Occipital lobe (tissue), 2 donors: ENCODE measurements around a stretch of chr17.

DNA sequence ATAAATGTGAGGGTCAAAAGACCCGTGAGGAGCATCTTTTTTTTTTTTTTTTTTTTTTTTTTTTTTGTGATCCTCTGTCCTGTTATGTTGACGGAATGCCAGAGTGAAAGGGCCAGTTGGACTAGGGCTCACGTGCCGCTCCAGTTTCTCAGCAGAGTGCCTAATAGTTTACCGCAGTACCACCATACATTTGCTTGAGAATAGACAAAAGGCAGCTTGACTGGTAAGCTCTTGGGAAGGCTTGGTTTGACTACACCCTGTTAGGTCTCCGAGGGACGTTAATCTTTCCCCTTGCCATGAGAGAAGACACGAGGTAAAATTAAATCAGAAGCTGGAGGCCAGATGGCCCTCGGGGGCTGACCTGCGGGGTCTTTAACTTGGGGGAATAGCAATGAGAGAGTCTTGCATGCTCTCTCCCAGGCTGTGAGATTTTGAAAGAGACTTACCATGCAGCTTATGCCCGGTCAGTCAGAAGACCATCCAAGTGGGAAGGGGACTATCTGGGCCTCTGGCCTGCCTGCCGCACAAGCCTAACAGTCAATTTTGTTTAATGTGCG lies 28.3 kb downstream of the SEC14L1 start:
- RAMPAGE, long total RNA, result no peak

- RAMPAGE, long total RNA, result no peak
These were observed 52.9 kb upstream of the SEPTIN9 start for GRCh38 chr17:77228176-77228934.

GRCh38 chr17:77254829-77255328 lies 26.4 kb upstream of the SEPTIN9 start:
- RAMPAGE, long total RNA, result no peak

DNA sequence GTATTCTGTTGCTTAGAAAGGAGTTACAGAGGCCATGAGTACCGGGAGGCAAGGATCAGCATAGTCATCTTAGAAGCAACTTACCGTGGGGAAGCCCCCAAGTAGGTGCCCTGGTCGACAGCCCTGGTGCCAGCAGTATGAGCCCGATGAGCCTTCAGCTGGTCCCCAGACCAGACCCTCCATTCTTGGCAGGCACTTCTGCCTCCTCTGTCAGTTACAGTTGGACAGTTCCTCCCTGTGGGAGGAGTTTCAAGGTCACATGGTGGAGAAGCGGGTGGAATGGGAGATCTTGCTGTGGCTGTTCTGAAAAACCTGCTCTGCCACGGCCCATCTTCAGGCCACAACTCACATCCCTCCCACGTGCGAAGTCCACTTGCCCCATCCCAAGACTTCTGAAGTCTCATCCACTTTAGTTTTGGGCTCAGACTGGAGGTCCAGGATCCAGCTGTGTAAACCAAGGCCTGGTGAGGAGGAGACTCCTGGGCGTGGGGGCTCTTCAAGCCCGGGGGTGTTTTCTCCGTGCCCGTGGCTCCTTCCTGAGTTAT lies 7.1 kb upstream of the SEPTIN9 start:
- RAMPAGE, long total RNA, result no peak

- RAMPAGE, long total RNA, result no peak
These were observed 61.1 kb downstream of the SEPTIN9 start for GRCh38 chr17:77342303-77342815.

GRCh38 chr17:77352440-77352904 lies 71.2 kb downstream of the SEPTIN9 start:
- RAMPAGE, long total RNA, result no peak

- RAMPAGE, long total RNA, result no peak
These were observed 73.2 kb downstream of the SEPTIN9 start for GRCh38 chr17:77354305-77355176.

DNA sequence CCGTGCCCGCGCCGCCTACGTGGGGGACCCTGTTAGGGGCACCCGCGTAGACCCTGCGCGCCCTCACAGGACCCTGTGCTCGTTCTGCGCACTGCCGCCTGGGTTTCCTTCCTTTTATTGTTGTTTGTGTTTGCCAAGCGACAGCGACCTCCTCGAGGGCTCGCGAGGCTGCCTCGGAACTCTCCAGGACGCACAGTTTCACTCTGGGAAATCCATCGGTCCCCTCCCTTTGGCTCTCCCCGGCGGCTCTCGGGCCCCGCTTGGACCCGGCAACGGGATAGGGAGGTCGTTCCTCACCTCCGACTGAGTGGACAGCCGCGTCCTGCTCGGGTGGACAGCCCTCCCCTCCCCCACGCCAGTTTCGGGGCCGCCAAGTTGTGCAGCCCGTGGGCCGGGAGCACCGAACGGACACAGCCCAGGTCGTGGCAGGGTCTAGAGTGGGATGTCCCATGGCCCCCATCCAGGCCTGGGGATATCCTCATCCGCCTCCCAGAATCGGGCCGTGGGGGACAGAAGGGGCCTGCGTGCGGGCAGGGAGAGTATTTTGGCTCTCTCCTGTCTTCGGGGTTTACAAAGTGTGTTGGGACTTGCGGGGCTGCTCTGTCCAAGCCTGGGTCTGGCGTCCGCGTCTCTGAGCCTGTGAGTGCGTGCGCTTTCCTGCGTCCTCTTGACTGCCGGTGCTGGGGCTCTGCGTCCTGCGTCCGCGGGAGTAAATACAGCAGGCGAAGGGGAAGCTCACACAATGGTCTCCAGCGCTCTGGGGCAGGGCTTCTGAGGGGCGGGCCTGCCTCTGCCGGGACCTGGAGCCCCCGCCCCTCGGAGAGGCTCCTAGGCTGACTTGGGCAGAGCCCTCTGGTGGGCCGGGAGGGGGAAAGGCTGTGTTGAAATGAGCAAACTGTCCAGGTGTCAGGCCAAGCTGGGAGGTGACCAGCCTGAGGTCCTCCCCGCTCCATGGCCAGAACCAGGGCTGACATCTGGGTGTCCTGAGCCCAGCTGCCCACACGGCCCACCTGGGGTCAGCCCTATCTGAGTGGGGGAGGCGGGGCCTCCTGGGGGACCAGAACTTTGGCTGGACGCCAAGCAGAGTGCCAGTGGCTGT lies 92.8 kb downstream of the SEPTIN9 start:
- RAMPAGE, long total RNA, result no peak

GRCh38 chr17:77440975-77442041 lies 160.0 kb downstream of the SEPTIN9 start:
- RAMPAGE, long total RNA, result no peak

- RAMPAGE, long total RNA, result no peak
These were observed 203.7 kb downstream of the SEPTIN9 start for GRCh38 chr17:77485058-77485318.

DNA sequence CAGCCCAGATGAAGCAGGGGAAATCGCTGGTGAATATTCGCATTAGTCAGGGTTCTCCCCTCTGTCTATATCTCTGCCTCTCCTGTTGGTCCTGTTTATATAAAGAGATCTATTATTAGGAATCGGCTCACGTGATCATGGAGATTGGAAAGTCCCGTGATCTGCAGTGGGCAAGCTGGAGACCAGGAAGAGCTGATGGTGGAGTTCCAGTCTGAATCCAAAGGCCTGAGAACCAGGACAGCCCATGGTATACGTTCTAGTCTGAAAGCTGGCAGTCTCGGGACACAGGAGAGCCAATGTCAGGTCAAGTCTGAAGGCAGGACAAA lies 242.3 kb downstream of the SEPTIN9 start:
- RAMPAGE, long total RNA, result no peak

GRCh38 chr17:77526849-77527291 lies 245.6 kb downstream of the SEPTIN9 start:
- RAMPAGE, long total RNA, result no peak

DNA sequence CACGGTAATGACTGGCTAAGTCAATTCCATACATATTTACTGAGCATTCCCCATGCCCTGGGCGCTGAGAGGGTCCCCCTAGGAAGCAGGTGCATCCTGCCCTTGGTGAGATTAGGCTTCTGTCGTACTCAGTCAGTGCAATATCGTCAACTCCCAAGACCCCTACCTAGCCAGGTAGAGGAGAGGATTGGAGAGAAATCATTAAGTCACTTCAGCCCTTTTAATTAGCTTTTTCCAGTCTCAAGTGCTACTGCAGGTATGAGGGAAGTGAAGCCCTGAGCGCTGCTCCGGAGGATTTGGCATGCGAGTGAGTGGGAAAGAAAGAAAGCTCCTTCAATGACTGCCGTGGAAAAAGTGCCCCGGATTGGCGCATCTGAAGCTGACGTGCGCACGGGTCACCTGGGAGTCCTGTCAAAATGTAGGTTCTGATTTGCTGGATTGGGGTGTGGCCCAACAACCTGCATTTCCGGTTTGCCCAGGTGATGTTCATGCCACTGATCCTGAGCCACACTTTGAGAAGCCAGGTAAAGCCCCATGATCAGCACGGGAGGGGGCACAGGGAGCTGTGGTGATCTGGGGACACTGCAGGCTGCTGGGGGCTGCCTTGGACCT lies 309.9 kb downstream of the SEPTIN9 start:
- RAMPAGE, long total RNA, result no peak

GRCh38 chr17:77666366-77666792 lies 292.1 kb upstream of the TNRC6C start:
- RAMPAGE, long total RNA, result no peak

GRCh38 chr17:77734050-77734342 lies 224.5 kb upstream of the TNRC6C start:
- RAMPAGE, long total RNA, result no peak

GRCh38 chr17:77738779-77739261 lies 219.7 kb upstream of the TNRC6C start:
- RAMPAGE, long total RNA, result no peak

DNA sequence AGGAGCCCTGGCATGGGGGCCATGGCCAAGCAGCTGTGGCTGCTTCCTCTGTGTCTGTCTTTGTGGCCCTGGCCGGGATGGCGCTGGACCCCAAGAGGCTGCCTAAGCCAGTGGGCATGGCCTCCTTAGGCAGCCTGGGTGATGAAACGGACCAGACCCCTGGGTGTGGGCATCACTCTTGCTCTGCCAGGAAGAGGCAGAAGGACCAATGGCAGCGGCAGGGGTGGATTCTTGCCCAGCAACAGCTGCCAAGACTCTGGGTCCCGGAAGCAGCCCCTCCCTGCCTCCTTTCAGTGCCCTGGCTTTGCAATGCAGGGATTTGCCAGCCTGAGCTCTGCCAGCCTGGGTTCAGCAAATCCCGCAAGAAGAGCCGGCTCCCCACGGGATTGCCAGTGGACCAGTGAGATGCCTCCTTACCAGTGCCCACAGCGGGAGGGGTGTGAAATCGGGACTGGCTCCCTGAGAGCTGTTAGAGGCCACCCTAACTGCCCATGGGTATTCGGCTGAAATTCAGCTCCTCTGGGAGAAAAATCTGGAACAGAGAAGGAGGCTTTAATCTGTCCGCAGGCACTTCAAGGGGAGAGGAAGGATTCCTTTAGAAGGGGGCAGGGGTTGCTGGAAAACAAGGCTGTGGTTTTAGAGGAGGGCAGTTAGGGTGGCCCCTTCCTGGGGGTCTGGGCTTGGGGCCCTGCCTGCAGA lies 179.4 kb upstream of the TNRC6C start:
- RAMPAGE, long total RNA, result no peak

DNA sequence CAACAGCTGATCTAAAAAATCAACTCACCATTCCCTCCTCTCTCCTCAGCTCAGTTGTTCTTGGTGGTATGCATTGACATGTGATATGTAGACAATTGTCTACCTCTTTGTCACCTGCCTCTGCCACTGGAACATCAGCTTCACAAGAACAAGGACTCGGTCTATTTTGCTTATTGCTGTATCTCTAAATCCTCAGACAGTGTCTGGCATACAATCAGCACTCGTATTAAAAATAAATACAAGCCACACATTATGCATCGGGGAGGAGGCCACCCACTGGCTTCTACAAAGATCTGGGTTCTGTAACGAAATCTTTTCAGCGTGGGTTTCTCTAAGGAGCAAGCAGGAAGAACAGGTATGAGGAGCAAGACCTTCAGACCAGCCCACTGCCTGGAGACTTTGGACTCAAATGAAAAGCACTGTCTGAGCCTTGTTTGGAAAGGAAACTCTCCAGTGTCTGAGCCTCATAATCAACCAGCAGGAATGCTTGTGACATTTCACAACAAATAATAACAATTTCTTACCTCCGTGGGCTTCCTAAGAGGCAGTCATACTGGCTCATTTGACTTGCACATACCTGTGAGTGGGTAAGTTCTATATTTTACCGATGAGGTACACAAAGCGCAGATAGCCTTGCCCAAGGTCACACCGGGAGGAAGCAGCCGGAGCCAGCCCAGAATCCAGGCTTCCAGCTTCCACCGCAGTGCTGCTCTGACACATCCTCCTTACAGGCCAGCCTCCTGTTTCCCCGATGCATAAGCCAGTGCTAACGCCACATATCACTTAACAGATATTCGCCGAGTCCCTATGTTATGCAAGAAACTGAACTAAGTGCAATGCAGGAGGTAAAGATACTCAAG lies 118.7 kb upstream of the TNRC6C start:
- RAMPAGE, long total RNA, result no peak

GRCh38 chr17:77864626-77865184 lies 93.8 kb upstream of the TNRC6C start:
- RAMPAGE, long total RNA, result no peak

GRCh38 chr17:77881439-77881964 lies 77.0 kb upstream of the TNRC6C start:
- RAMPAGE, long total RNA, result no peak